Mesenchymal stem cell of the bone marrow (primary cell): ENCODE measurements around a stretch of chr2.

GRCh38 chr2:144421576-144422385 lies 89.5 kb upstream of the GTDC1 start:
- CAGE, long polyA plus RNA: no peak

DNA sequence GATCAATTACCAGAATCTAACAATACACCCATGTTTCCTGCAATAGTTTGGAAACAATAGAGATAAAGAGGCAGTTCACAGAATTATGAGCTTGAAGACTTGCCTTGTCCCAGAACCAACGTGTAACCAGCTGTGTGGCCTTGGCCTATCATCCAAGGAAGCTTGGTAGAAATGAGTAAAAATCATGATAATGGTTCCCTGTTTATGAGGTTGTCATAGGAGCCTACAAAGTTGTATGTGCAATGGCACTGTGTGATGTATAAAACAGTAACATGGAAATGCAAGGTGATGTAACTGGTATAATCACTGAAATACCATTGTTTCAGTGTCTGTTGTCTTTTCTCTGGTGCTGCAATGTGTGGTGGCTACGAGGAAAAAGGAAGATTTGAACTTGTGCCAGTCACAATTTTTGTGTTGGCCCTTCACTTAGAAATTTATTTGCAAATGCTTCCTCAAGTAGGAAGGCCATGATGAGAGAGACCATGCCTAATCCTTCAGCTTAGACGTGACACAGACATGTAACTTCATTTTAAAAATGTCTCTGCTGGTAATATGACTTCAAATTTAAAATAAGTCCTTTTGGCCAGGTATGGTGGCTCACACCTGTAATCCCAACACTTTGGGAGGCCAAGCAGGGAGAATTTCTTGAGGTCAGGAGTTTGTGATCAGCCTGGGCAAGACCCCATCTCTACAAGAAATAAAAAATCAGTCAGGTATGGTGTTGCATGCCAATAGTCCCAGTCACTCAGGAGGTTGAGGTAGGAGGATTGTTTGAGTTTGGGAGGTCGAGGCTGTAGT lies 85.0 kb downstream of the ZEB2 start:
- CAGE, long polyA plus RNA: no peak

DNA sequence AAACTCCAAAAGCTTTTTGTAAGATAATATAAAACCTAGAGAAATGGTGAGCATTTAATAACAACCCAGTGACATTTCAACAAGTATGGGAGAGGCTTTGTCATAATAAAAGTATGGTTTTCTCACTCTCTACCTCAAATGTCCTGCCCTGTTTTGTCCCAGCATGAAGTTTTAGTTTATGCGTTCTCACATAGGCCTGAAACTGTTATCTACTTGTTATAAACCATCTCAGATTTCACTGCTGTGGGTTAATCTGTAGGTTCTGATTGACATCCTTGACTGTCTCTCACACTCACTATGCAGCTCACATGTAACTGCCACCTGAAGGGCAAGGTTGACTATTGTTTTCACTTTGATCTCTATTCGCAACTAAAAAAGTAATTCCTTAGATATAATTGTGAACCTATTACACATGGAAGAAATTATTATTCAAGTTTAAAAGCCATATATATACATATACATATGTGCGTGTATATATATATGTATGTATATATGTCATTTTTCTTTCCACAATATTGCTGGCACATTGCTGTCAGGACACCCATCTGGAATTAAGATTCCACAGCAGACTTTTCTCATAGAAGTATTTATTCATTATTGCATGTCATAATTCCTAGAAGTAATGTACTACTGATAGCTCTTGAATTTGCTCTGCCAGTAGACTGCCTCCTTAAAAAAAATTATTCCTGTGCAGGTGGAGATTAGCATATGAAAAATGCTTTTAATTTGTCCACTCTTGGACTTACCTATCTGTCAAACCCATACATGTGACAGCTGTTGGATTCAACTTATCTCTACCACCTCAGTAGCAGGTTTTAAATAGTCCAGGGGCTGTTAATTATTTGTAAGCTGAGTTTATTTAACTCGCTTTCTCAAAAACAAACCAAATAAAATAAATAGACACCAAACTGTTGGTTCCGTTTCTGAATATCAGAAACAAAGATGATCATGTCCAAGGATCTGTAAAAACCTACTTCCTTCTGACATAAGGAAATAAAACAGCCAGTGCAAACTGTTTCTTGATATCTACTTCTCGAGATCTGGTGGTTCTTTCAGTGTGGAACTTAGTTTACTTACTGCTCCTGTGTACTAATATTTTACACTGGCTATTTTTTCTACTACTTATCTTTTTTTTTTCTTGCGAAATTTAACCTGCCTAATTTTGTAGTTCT lies 44.5 kb downstream of the ZEB2 start:
- CAGE, long polyA plus RNA: no peak

- CAGE, long polyA plus RNA: no peak
Measured at GRCh38 chr2:144488654-144488979, 31.3 kb downstream of the ZEB2 start.

GRCh38 chr2:144505103-144506069 lies 14.5 kb downstream of the ZEB2 start:
- CAGE, long polyA plus RNA: no peak

DNA sequence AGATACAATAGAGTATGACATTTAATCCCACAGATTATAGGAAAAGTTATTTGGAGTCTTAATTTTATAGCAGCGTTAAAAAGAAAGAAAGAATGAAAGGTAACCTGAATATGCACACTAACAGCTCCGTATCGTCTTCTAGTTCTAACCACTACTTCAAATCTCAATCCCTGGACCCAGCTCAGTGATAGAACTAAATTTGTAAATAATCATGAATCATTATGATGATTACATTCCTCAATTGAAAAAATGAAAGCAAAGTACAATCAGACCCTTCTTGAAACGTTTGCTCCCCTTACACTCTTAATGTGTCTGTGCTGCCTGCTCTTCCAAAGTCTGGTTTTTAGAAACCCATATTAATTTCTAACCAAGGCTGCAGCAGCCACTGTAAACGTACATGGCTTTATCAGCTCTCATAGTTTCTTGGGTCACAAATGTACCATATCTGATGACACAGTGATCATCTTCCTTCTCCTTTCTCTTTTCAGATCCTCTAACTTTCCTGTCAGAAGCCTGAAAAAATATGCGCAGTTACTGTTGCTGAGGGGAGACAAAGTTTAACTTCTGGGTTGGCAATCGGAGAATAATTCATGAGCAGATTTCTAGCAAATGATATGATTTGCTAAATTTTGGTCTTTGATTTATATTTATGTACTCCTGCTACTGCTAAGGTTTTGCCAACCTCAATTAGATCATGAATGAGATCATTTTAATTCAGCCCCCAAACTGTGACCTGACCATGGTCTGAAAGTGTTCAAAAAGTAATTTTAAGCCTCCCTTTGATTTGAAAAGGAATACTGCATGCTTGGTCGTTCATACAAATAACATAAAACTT lies 12.4 kb downstream of the ZEB2 start:
- CAGE, long polyA plus RNA: no peak

DNA sequence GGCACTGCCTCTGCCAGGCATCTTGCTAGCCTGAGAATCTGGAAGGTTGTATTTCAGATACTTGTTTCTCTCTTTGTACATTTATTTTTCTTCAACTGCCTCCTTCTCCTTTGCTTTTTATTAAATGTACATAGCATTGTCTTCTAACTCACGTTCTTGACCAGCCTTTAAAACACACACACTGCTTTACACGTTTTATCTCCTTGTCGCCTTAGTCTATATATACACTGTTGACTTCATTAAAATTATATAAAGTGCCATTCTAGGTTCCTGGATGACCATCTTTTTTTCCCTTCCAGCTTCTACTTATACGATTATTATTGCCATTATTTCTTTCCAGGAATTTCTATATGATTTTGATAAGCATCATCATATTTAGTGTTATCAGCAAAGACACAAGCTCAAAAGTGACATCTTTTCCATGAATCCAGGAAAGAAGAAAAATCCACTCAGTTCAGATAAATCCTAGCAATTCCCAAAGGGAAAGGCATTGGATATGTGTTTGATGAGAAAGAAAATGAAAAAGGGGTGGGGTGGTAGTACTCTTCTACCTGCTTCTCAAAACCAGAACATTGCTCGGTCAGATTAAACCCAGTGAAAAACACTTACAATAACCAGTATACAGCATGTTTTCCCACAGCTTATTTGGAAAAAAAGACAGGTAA lies 5.7 kb downstream of the ZEB2 start:
- CAGE, long polyA plus RNA: no peak

DNA sequence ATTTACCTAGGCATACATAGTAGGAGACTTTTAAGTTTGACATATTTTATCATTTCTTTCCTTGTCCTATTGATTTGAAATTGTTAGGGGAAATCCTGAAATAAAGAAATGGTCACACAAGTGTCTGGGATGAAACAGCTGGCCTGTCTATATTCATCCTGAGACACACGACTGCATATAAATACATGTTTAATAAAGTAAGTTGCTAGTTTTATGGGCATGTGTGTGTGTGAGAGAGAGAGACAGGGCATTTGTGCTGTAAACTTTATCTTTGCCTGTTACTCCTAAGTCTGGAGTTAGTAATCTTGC lies 1.3 kb downstream of the ZEB2 start:
- CAGE, long polyA plus RNA: no peak

DNA sequence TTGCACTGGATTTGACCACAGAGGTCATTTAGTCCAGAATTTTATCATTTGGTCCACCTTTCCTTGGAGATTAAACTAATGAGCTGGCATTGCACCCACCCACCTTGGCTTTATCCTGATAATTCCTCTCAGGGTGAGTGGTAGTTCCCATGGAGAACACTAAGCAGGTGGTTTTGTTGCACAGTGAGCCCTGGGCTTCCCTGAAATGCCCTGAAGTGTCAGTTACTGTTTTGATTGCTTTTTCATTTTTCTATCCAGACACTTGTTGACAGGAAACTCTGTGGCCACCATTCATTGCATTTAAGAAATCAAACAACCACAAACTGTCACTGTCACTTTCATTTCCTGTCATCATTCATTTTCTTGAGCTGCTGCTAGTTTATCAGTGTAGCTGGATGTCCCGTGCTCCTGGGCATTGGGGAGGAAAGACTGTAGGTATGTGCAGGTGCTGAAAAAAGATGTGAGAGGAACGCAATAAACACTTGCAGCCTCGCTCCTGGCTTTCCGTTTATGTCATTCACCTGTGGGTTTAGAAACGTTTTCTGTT lies 891.5 kb upstream of the ZEB2 start:
- CAGE, long polyA plus RNA: no peak

GRCh38 chr2:148528188-148528566 lies 116.4 kb upstream of the EPC2 start:
- CAGE, long polyA plus RNA: no peak

DNA sequence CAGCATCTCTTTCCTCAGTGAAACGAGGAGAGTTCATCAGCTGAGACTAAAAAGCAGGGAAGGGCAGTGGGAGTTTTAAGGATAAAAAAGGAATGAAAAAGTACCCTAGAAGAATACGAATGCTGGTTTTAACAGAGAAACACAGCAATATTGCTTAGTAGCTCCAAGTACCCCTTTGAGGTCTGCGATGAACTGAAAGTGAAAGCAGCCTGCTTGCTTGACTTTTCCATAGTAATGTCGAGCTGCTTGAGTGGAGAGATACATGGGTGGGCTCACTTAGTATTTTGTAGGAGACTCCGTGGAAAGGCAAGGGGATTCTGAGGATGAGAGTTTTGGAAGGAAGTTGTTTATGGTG lies 91.6 kb upstream of the EPC2 start:
- CAGE, long polyA plus RNA: no peak

- CAGE, long polyA plus RNA: no peak
Measured at GRCh38 chr2:148764784-148765404, 110.1 kb upstream of the KIF5C start.

- CAGE, long polyA plus RNA: no peak
Measured at GRCh38 chr2:148817043-148817725, 57.8 kb upstream of the KIF5C start.

DNA sequence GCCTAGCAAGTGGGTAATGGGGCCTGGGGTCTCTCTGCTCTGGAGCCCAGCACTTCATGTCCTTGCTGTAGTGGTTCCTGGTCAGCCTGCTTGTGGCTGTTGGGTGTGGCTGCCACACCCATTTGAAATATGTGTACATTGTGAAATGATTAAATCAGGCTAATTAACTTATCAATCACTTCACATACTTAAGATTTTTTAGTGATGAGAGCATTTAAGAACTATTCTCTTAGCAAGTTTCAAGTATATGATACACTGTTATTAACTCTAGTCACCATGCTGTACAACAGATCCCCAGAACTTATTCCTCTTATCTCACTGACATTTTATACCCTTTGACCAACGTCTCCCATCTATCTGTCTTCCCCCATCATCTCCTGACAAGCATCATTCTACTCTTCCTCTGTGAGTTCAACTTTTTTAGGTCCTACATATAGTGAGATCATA lies 92.0 kb downstream of the LYPD6 start:
- CAGE, long polyA plus RNA: no peak

DNA sequence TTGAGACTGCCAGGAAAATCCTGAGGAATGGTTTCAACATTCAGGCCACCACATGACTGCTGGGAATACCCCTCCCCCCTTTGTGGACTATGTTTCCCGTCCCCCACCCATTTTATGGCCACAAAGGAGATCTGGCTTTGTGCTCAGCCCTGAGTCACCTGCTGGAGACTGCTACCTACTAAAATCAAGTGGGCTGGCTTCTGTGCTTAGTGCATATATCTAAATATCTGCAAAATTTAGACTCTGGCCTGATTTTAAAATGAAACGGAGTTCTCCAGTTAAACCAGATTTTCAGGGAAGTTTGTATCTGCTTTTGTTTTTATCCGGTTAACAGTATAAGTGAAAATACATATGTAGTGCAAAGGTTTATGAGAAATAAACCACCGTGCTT lies 10.0 kb downstream of the RND3 start:
- CAGE, long polyA plus RNA: no peak

DNA sequence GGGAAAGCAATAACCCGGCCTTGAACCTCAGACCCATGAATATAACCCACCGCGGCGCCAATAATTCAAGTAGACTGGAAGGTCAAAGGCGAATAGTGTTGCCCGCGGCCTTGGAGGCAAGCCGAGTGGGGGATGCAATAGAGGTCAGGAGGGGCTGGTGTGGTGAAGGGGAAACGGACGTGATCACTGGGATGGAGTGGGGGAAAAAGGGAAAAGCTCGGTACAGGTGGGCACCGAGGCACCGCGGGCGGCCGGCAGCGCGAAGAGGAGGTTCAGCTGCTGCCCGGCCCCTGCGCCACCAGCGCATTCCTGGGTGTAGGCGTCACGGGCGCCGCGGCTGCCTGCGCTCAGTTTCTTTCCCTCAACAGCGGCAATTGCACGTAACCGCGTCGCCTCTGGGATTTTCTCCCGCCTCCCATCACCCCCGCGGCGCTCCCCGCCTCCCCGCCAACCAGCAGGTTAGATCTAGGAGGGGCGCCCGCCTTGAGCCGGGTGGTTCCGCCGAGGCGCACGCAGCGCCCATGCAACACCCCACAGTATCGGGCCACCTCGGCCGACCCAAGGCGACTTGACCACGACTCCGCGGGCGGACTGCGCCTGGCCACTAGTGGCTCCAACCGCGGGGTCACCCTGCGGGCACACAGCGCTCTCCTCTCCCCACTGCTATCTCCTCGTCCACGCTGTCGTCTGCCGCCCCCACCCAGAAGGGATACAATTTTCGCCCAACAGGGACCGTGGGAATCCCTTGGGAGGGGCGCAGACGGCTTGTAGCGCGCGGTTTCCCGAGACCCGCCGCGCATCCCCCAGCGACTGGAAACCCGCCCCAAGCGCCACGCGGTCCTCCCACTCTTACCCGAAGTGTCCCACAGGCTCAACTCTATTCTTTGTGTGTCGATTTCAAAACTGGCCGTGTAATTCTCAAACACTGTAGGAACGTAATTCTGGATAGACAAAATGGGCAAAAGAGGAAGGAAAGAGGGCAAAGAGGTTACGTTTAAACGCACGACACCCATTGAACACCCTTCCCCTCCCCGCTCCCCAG lies 1.3 kb downstream of the RND3 start:
- CAGE, long polyA plus RNA: no peak

DNA sequence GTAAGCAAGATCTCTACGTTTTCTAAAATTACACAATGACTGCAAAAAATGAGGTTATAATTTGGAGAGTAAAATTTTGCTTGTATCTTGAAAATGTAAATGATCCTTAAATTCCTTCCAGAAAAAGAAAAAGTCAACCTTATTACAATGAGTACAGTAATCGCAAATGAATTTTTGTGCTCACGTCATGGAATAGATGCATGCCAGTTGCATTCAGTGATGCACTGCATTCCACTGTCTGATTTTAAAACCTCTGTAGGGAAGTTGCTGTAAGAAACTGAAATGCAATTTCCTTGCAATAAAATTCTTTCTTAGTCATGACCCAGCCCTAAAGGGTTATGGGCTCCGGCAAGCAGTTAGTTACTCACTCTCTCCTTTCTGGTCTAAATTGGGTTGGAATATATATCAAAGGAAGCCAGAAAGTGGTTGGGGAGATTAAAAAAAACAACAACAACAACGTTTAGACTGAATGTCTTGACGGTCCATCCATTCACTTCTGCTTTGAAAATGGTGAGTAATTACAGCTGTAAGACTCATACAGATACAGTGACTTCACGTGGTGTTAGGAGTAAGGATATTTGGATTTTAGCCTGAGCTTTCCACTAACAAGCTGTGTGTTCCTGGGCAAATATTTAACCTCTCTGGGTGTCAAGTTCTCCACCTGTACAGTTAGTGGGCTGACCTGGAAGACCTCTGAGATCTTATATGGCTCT lies 8.6 kb upstream of the RND3 start:
- CAGE, long polyA plus RNA: no peak

DNA sequence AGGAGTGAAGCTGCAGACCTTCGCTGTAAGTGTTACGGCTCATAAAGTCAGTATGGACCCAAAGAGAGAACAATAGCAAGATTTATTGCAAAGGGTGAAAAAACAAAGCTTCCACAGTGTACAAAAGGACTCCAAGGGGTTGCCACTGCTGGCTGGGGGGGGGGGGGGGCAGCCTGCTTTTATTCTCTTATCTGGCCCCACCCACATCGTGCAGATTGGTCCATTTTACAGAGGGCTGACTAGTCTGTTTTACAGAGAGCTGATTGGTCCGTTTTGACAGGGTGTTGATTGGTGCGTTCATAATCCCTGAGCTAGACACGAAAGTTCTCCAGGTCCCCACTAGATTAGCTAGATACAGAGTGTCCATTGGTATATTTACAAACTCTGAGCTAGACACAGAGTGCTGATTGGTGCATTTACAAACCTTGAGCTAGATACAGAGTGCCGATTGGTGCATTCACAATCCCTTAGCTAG lies 54.1 kb upstream of the RND3 start:
- CAGE, long polyA plus RNA: no peak

DNA sequence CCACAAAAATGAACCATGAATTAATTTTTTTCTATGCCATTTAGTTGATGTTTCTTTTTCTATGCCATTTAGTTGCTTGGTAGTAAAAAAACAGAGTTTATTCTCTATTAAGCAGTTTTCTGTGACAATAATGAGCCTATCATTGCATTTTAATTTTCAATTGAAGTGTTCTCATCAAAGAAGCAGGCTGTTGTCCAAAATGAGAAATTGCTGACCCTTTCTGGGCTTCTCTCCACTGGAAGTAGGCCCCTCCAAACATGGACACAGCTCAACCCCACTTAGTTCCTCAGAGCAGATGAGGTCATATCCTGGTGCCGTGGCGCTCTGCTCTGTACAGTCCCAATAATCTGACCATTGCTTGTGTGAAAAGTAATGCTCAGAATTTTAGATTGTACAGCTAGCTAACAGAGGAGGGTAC lies 156.6 kb upstream of the RND3 start:
- CAGE, long polyA plus RNA: no peak

GRCh38 chr2:151463167-151464345 lies 53.9 kb downstream of the RIF1 start:
- CAGE, long polyA plus RNA: no peak